Daoy (cell line): ENCODE data around the gene WDR47.

DNA sequence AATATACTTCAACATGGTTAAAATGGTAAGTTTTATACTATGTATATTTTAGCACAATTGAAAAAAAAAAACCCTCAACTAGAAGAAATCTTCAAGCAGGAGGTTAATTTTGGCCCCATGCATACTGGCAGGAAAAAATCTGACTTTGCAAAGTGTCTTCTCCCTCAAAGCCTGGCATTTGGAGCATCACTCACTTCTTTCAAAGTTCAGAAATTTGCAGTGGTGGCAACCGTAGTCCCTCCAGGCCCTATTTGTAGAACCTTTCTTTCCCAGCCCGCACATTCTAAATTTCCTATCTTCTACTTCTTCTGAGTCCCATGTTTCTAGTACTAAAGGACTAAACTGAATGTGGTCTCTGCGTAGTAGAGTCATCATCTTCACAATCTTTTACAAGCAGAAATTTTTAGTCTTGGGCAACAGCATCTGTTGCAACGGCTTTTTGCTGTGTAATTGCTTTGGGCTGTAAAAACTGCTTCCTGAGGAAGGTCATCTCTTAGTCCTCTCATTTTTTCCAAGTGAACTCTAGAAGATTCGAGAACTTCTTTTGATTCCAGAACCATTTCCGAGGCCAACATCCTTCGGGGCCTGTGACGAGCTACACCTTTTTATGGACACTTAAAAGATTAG is 23.9 kb downstream of the VAV3 start:
- RAMPAGE, long total RNA = no peak

- RAMPAGE, long total RNA = no peak
These were observed 94.0 kb downstream of the SLC25A24 start for GRCh38 chr1:108106185-108106580.

- RAMPAGE, long total RNA = no peak
These were observed 92.5 kb downstream of the SLC25A24 start for GRCh38 chr1:108107606-108107985.

DNA sequence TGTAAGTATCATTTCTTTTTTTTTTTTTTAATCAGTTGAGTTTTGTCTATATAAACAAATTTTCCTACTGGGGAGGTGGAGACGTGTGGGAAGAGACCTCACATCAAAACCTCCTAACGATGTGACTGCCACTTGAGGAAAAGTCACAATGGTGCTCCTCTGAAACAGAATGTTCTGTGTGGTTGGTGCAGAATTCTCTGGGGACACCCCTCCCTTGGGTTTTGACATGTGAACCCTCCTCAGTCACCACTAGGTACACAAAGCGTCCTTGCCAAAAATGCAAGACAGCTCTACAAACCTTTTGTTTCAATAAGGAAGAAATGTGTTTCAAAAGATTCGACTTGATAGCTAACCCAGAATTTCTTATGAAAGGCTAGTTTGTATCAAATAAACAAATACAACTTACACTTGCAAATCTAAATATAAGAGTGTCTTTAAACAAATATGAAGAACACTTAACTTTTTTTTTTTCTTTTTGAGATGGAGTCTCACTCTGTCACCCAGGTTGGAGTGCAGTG is 9.4 kb downstream of the SLC25A24 start:
- RAMPAGE, long total RNA = no peak

DNA sequence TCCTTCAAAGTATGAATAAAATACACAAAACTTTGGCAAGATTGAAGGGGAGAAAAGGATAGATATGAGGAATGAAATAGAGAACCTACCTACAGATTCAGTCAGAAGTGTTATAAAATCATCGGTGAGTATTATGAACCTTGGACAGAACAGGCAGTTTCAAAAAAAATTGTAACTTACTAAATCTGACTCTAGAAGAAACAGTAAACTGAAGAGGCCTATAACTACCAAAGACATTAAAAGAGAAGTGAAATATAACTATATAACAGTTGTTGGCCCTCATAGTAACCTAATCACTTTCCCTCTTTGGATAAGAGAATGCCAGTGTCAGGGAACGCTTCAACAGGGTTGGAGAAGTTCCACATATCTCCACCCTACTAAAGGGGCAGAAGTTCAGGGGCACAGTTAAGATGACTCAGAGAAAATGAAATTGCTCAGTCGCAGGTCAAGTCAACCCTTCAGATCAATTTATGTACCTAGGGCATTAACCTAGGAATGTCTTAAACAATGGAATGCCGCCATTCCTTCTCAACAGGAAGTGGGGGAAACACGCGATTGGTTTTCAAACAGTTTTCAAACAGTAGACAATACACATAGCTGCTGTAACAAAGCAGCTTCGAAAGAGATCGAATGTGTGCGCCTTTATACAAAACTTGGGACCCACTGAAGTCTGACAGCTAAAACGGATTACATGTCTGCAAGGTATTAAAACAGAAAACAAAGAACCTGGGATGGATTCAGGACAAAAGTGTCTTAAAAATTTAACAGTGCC is 1.0 kb downstream of the SLC25A24 start:
- RAMPAGE, long total RNA = no peak

GRCh38 chr1:108200577-108201264 is 578 bp upstream of the SLC25A24 start:
- RAMPAGE, long total RNA = no peak

DNA sequence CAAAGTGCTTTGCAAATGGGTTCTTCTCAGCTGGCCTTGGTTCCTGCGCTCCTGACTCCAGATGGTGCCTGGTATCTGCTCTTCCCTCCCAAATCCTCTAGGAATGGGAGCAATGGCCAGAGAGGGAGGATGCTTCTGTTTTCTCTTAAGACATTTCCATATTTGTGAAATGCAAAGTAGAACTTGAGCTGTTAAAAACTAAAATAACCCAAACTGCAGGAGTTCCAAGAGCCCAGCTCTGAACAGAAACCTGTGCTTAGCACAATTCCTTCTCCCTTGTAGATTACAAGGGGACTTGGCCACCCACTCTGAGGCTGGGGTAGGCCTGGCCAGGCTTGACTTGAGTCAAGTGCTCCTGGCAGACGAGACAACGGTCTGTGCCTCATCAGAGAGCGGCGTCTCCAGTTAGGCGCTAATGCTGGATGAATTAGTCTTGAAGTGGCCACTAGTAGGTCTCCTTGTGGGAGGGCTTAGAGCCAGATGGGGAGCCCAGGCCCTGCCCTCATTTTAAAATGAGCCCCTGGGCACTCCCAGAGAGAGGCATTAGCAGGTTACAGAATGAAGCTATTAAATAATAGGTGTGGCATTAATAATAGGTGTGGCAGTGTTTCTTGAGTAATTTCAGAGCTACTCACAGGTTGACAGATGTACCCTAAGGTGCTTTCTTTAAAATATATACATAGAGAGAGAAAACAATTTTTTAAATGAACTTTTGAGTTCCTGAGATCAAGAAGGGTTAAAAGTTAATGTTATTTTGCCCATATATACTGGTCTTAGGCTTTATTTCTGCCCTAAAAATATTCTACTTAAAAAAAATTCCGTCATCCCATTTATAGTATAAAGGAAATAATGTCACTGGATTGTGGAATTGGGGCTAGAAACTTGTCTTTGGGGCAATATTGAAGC is 1.1 kb downstream of the EEIG2 start:
- RAMPAGE, long total RNA = no peak

- RAMPAGE, long total RNA = no peak
These were observed 14.3 kb downstream of the HENMT1 start for GRCh38 chr1:108646184-108647417.

- RAMPAGE, long total RNA = no peak
These were observed at the start of gene WDR47 for GRCh38 chr1:109041760-109042574. Gene WDR47 (minus strand): TSS chr1:109042102.

- RAMPAGE, long total RNA = no peak
These were observed 20.0 kb downstream of the ELAPOR1 start for GRCh38 chr1:109133923-109134344.

GRCh38 chr1:109162207-109162752 is 48.4 kb downstream of the ELAPOR1 start:
- RAMPAGE, long total RNA = no peak

DNA sequence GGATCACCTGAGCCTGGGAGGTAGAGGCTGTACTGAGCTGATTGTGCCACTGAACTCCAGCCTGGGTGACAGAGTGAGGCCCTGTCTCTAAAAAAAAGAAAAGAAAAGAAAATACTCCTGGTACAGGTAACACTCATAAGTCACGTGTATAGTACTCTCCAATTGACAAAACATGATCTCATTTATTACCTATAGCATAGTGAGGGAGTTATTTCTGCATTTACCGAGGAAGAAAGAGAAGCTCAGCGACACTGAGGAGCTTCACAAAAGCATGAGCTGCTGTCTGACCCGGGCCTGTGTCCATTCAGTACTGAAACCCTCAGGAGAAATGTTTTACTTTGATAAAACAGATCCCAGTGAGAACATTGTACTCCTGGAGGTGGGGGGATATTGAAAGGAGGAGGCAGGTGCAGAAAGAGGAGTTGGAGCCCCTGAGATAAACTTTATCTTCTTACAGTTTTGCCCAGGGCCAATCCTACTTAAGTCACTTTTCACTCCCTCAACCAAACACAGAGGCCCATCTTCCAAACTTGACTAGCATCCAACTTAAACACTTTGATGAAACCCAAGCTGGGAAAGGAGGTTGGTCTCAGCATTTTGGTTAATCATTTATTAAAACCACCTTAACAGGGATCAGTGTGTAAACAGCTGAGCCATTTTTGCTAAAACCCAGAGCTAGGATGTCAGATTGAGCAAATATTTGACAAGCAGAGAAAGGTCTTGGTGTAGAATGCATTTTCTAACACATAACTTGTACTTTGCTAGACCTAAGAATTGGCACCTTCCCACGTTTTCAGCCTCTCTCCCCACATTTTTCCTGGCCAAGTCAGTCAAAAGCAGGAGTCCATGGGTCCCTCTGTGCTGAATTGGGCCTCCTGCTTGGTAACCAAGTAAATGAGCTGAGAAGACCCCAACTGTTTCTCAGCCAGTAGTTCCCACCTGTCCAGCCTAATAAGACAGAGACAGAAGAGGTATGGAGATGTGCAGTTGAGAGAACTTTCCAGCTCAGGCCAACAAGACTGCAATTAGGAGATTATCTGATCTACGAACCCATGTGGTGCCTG is 32.5 kb upstream of the SARS1 start:
- RAMPAGE, long total RNA = no peak

- RAMPAGE, long total RNA = no peak
These were observed 16.5 kb upstream of the SARS1 start for GRCh38 chr1:109197132-109197783.

- RAMPAGE, long total RNA = no peak
These were observed 15.9 kb downstream of the SARS1 start for GRCh38 chr1:109229154-109230479.

DNA sequence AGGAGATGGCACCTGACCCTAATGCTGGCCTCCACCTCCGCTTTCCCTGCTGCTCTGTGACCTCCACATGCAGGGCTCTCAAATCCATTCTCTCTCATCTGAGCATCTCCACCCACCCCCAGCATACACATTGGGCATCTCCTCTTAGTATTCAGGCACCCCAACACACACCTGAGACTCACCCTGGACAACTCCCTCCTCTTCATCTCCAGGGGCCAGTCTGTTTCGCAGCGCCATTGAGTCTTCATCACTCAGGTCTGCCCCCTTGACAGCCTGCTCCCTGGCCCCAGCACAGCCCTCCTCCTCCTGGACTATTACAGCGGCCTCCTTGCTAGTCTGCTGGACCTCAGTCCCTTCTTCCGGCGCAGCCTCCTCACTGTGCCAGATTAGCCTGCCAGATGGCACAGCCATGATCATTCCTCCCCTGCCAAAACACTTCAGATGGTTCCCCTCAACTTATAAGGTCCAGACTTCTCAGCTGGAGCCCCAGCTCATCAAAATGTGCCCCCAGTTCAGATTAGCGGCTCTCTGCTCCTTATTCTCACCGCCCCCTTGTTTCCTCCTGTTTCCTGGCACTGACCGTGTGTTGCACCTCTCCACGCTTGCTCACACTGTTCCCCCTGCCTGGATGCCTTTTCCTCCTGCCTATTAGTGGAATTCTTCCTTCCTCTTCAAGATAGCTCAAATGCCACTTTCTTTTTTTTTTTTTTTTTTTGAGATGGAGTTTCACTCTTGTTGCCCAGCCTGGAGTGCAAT is 7.0 kb upstream of the CELSR2 start:
- RAMPAGE, long total RNA = no peak

DNA sequence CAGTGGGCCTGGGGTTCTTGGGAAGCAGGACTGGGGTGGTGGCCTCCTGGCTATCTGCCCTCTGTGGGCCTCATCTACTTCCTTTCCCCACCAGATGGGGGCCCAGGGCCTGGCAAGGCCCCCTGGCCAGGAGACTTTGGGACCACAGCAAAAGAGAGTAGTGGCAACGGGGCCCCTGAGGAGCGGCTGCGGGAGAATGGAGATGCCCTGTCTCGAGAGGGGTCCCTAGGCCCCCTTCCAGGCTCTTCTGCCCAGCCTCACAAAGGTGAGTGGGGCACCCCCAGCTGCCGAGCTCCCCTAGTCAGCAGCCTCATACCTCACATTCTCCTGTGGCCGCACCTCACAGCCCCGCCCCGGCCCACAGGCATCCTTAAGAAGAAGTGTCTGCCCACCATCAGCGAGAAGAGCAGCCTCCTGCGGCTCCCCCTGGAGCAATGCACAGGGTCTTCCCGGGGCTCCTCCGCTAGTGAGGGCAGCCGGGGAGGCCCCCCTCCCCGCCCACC is 9.8 kb downstream of the PSRC1 start:
- RAMPAGE, long total RNA = no peak

- RAMPAGE, long total RNA = no peak
These were observed 6.1 kb downstream of the MYBPHL start for GRCh38 chr1:109300632-109301134.

DNA sequence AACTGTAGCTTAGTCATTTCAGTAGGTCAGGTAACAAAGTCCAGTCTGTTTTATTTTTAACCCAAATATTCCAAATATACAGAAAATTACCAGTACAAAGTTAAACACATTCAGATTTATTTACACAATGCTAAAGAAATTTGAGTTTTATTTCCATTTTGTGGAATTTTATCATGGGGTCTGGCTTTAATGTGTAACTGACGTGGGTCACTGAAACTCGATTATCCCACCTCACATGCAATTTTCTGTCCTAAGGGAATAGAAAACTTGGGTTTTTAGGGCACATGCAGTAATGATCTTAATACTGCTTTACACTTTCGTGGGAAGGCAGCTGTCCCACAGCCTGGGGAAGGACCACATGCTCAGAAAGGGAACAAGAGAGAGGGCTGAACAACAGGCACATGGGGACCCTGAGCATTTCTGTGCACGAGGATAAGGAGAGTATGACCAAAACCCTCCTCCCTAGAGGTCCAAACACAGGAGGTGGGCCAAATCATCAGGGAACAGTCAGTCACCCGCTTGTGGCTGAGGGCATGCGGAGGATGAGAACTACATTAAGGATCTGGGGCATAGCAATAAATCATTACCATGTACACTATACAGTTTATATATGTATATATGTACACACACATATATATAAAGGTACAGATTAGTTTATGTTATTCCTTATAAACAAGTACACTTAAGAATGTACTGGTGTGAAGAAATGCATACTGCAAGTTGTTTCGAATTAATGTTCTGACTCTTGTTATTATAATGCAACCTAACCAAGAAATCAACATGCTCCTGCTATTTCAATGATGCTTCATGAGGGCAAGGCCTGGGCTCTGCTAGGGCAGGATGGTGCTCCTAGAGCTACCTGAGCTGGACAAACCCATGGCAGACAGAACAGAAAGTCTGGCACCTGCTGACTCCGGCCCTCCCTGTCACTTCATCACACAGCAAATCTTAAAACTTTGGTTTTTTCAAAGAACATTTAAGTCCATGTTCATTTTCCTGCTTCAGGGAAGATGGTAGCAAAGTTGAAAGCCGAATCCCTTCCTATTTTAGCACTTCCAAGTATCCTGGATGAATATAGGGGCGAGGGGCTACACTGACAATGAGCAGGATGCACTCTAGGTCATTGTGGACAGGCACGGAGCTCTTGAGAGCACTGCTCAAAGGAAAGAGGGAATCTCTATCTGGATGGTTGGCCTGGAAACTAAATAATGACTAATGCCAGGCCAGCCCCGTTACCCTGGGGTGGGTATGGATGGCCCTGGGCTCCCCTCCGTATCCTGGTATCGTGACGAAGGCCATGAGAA is 3.2 kb upstream of the MYBPHL start:
- RAMPAGE, long total RNA = no peak

DNA sequence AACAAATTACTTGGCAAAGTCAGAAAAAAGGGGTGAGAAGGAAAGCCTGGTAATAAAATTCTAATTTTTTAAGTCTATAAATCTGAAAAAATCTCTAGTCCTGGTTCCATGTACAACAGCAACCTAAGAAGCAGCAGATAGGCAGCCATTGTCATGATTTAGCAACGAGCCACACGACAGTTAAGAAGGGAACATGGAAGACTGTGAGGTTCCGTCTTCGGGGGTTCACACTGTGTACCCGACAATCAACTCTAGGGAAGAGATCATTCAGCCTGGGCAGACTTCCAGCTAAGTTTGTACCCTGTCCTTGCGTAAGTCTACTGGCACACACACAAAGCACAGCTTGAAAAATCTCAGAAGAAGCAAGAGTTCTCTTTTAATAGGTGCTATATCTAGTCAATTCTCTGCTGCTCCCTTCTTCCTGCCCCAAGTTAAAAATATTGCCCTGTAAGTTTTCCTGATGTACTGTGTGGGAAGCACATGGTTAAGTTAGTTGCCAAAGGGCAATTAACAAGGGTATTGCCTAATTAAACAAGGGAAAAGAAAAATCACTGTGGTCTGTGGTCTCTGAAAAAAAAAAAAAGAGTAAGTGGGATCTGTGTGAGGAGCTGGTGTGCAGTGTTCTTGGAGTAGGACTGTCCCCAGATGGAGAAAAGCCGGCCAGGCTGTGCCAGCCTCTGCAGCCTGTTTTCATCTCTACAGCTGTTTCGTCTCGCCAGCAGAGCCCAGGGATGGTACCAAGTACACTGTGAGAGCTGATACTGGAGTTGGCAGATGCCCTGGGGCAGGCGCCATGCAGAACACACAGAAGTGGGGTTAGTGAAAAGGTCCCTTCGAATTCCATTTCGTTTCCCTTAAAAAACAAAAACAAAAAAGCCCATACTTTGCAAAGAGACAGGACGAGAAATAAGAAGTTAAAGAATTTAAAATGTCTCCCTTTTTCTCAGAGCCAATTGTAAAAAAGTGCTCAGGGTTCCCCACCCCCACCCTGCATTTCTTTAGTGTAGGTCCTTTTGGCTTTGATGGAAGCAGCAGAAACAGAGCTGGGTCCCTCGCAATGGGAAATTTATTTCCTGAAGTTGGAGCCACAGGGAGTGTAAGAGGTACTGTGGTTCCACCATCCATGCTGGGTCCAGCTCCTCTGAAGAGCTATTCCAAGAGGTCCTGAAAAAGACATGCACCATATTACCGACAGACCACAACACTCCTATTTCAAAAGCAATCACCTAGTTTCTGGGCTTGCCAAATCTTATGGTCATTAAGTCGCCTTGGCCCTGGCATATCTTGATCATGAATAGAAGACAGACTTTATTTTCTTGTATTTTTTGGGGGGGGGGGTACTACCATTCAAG is 6.6 kb upstream of the MYBPHL start:
- RAMPAGE, long total RNA = no peak

- RAMPAGE, long total RNA = no peak
These were observed 642 bp upstream of the SORT1 start for GRCh38 chr1:109398408-109398711.